Type B pancreatic cell (in vitro differentiated cells): ENCODE data around the genes ATXN1 and RNF144B.

DNA sequence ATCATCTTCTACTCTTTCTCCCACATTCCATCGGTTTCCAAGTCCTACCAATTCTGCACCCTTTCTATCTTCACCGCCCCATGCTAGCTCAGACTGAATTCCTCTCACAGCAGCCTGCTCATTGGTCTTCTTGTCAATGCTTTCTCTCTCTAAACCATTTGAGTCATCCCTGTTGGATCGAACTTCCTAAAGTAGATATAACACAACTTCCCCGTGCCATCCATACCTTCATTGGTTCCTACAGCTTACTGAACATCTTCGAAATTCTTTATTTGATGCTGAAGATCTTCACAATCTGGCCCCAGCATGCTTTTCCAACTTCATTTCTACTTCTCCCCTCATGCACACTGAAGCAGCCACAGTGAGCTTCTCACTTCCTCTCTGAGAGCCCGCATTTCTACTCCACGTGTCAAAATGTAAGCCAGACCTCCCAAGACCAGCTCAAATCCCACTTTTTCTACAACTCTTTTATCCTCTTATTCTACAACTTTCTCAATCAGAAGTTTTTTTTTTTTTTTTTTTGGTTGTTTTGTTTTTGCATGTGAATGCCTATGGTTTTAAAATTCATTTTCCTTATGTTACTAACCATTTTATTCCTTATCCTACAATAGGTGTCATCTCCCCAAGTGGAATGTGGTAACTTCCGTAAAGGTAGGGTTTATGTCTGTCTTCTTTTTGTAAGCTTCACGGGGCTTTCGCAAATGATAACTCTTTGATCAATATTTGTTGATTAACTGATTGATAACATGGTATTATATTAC is 254.7 kb downstream of the GMPR start:
- PRO-cap, result no peak

DNA sequence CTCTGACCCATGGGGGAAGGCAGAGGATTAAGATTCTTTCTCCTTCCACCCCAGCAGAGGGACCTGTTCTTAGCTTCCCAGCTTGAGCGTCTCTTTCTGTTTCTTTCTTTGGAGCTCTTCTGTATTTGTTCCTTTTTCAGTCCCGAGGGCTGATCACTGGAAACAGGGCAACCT is 220.1 kb downstream of the ATXN1 start:
- PRO-cap, result no peak

GRCh38 chr6:16698901-16699969 is 62.0 kb downstream of the ATXN1 start:
- PRO-cap, result no peak

DNA sequence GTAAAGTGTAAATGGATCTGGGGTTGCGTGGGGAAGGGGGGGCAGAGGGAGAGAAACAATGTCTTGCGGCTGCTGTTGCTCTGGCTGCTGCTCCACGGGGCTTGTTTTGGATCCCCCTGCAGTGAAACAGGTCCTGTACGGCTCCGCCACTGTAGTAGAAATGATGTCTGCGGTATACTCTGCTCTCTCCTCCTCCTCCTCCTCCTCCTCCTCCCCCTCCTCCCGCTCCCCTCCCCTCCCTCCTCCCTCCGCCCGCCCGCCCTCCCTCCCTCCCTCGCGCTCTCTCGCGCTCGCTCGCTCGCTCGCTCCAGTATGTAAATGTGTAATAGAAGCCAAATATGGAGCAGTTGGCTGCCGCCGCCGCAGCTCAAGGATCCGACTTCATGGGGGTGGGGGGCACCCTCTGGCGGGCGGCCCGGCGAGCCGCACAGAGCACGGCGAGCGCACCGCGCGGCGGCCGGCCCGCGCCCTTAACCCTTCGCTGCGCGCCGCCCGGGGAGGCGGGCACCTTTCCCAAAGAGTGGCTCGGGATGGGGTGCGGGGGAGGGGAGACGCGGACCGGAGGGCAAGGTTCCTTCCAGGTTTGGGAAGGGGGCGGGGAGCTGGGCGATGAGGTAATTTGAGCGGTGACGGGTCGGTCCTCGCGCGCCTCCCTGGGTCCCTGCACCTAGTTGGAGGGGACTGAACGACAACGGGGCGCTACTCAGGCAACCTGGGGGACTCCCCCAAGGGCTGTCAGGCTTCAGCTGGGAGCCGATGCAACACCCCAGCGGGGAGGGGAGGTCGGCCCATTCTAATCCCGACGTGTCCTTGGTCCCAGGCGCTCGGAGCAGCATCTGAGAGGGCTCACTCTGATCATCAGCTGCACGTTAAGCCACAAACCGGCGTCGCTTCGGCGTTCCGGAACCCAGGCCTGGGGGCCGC is at the start of gene ATXN1:
Gene ATXN1 (minus strand): TSS at position 162 of the 924 bp plus-strand sequence.
- PRO-cap, result bidirectional peak, plus-strand start at position 344 of the sequence, minus-strand start at position 162 of the sequence; bidirectional peak, plus-strand start at position 670 of the sequence, minus-strand start at position 585 of the sequence

- PRO-cap, result no peak
Observed at GRCh38 chr6:16763082-16763693, 1.9 kb upstream of the ATXN1 start.

GRCh38 chr6:16768930-16769575 is 7.8 kb upstream of the ATXN1 start:
- PRO-cap, result no peak

- PRO-cap, result no peak
Observed at GRCh38 chr6:17280107-17281197, 709 bp upstream of the RBM24 start.

DNA sequence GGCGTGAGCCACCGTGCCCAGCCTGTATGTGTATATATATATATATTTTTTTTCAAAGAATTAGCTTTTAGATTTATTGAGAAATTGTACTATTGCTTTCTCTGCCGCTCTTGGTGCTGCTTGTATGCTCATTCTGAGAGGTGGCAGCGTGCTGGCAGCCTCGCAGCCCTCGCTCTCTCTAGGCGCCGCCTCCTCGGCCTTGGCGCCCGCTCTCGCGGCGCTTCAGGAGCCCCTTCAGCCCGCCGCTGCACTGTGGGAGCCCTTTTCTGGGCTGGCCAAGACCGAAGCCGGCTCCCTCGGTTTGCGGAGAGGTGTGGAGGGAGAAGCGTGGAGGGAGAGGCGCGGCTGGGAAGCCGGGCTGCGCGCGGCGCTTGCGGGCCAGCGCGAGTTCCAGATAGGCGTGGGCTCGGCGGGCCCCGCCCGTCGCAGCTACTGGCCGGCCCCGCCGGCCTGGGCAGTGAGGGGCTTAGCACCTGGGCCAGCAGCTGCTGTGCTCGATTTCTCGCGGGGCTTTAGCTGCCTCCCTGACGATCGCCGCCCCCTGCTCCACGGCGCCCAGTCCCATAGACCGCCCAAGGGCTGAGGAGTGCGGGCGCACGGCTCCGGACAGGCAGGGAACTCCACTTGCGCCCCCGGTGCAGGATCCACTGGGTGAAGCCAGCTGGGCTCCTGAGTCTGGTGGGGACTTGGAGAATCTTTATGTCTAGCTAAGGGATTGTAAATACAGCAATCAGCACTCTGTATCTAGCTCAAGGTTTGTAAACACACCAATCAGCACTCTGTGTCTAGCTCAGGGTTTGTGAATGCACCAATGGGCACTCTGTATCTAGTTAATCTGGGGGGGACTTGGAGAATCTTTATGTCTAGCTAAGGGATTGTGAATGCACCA is 19.4 kb upstream of the FAM8A1 start:
- PRO-cap, result bidirectional peak, plus-strand start at position 131 of the sequence, minus-strand start at position 122 of the sequence; bidirectional peak, plus-strand start at position 304 of the sequence, minus-strand start at position 201 of the sequence

DNA sequence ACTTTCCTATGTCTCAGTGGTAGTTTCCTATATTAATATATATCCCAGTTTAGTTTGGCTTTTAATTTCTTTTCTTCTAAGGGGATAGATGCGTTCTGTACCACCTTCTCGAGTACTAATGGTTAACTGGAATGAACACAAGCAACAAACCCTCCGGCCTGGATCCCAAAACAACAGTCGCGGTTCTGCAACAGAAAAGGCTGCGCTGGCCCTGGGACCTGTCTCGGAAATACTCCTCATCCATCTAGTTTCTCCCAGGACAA is 353 bp upstream of the FAM8A1 start:
- PRO-cap, result no peak

DNA sequence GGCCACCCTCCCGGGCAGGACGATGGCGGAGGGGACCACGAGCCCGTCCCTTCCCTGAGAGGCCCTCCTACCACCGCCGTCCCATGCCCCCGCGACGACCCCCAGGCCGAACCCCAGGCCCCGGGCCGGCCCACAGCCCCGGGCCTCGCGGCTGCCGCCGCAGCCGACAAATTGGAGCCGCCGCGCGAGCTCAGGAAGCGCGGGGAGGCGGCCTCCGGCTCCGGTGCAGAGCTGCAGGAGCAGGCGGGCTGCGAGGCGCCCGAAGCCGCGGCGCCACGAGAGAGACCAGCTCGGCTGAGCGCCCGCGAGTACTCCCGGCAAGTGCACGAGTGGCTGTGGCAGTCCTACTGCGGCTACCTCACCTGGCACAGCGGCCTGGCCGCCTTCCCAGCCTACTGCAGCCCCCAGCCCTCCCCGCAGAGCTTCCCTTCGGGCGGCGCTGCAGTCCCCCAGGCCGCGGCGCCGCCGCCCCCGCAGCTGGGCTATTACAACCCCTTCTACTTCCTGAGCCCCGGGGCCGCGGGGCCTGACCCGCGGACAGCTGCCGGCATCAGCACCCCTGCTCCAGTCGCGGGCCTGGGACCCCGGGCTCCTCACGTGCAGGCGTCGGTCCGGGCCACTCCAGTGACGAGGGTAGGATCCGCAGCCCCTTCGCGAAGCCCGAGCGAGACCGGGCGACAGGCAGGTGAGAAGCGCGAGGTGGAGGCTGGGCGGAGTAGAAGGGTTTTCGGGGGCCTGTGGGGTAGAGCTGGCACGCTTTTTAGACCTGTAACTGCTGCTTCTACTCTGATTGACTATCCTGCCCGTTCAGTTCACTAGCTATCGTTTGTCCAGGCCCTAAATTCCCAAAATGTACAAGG is 565 bp downstream of the FAM8A1 start:
- PRO-cap, result unidirectional peak, plus-strand start at position 228 of the sequence; unidirectional peak, minus-strand start at position 316 of the sequence

DNA sequence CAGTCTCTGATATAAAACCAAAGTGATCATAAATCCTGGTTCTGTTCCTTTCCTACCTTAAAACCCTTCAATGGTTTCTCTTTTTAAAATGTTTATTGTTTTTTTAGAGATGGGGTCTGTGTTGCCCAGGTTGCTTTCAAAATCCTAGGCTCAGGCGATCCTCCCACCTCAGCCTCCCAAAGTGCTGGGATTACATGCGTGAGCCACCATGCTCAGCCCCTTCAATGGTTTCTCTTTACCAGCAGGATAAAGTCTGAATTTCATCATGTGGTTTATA is 3.8 kb downstream of the FAM8A1 start:
- PRO-cap, result no peak

GRCh38 chr6:17763996-17764893 is 57.5 kb upstream of the NUP153 start:
- PRO-cap, result no peak

DNA sequence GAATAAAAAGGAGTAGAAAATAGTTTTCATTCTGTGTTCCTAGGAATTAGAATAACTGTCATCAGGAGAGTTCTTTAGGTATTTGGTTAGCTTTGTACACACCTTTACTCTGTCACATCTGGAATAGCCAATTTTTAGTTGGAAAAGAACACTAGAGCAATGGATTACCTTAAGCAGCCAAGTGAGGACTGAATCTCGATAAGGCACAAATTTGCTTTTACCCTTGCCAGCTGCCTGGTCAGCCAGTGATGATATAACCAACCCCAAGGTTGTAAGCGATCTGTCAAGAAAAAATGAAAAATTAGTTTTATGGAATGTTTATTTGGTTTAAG is 130.5 kb upstream of the NUP153 start:
- PRO-cap, result no peak

- PRO-cap, result no peak
Observed at GRCh38 chr6:17851823-17852185, 135.6 kb downstream of the KIF13A start.

DNA sequence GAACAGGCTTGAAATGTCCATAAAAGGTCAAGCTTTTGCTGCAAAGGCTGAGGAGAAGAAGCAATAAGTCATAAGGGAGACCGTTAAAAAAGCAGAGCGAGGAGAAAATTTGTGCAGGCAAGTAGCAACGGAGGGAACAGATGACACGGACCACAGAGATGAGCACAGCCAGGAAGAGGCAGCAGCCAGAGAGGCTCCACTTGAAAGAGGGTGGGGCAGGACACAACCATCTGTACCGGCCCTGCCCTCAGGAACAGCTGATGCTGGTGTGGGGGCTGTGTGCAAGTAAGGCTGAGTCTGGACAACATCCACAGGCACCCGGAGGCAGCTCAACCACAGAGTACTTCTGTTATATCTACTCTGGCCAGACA is 25.1 kb downstream of the KIF13A start:
- PRO-cap, result no peak

GRCh38 chr6:18219404-18220100 is 44.8 kb downstream of the DEK start:
- PRO-cap, result no peak

GRCh38 chr6:18257825-18258429 is 6.4 kb downstream of the DEK start:
- PRO-cap, result no peak

DNA sequence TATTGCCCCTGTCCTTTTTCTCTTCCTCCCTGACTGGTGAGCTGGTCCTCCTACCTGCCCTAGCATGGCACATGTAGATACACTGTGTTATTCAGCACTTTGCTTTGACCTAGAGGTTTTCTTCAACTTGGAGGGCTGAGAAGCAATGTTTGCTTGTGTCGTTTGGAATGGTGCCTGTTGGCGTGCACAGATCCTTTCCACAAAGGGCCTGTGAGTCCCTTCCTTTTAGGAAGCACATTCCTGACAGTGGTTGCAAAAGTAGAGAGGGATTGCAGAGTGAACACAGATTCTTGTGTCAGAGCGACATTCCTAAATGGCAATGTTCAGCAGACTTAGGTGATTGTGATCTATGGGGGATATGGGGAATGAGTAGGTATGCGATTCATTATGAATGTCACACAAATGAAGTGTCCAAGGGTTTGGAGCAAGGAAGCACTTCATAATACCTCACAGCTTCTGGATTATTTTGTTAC is 850 bp upstream of the RNF144B start:
- PRO-cap, result no peak

GRCh38 chr6:18387057-18387850 is at the start of gene RNF144B:
RNF144B (plus strand) TSS chr6:18387350.
- PRO-cap, result unidirectional peak, plus-strand start at chr6:18387350; unidirectional peak, plus-strand start at chr6:18387501; bidirectional peak, plus-strand start at chr6:18387557, minus-strand start at chr6:18387566

DNA sequence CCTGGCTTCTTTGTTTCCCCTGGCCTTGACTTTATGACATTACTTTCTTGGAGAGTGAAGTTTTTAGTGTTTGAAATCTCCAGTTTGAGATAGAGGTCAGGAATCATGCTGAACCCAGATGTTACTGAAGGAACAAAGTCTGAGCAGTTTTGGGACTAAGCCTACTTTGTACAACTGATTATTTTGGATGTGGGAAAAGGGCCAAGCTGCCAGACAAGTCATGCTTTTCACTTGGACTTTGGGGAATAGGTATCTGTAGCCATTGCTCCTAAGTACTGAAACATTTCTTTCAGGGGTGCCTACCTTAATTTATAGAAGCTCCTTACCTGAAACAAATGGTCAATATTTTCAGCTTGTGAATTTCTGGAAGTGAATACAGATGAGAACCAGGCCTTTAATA is 2.4 kb downstream of the RNF144B start:
- PRO-cap, result no peak